ENCODE results near the genes PRPF39, FANCM and RPL10L.

DNA sequence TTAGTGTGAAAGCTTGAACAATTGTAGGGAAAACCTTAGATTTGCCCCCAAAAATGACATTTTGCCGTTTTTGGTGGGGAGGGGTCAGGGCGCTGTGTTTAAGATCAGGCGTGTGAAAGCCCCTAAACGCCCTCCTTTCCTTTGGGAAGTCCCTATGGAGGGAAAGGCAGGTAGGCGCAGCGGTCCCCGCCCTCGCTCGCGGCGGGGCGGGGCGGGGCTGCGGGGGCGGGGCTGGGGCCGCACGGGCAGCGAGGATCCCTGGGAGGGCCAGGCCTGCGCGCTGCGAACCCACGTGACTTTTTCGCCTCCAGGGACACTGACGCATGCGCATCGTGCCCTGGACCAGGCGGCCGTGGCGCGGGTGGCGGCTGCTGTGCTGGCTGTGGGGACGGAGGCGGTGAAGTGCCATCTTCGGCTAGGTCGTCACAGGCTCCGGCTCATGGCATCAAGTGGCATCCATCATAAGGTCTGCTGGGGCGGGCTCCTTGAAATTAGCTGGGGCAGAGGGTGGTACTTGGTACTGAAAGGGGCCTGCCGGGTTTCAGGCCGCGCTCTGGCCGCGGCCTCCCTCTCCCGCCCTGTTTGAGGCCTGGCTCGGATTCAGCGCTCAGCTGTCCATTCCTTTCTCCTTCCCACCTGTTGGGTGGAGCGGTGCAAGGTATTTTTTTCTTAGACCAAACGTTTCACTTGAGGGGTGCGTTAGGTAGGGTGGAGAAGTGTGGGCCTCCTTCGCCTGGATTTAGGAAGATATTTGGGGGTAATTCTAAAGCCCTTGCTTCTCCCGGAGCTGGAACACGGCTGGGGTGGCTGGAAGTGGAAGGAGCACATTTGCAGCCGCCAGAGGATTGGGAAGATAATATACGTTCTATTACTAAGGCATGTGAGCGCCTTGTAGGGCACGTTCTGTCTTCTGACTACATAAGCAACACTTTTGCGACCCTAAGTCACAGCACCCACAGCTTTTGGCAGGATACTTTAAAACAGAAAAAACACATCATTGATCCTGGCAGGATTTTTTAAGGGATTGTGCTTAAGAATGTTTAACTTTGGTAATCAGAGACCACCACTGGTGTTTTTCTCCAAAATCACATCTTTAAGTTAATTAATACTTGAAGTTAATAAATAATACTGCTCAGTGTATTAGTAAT lies at the start of gene PRPF39:
Gene PRPF39 (plus strand): TSS at position 333 of the 1,148 bp plus-strand sequence.
- PRO-cap = bidirectional peak, plus-strand start at position 338 of the sequence, minus-strand start at position 200 of the sequence
- RAMPAGE, long total RNA = start-site peak on the plus strand centred at position 356 of the sequence, 48 bp wide, 1,137 and 191 reads in 2 replicates

GRCh38 chr14:45134565-45135254 lies 429 bp upstream of the FKBP3 start:
- PRO-cap = bidirectional peak, plus-strand start at chr14:45134711, minus-strand start at chr14:45134478; unidirectional peak, minus-strand start at chr14:45134923
- RAMPAGE, long total RNA = no peak

- PRO-cap = bidirectional peak, plus-strand start at chr14:45136006, minus-strand start at chr14:45135725; bidirectional peak, plus-strand start at chr14:45136231, minus-strand start at chr14:45136187
- RAMPAGE, long total RNA = no peak
These were observed at the start of gene FANCM for GRCh38 chr14:45135455-45136506. Gene FANCM, plus strand, starts transcription at chr14:45135930.

GRCh38 chr14:45903275-45903686 lies 650.3 kb upstream of the MIS18BP1 start:
- PRO-cap = no peak
- RAMPAGE, long total RNA = no peak

GRCh38 chr14:46651562-46652054 lies at the start of gene RPL10L:
Gene RPL10L, minus strand, starts transcription at chr14:46651781.
- PRO-cap = no peak
- RAMPAGE, long total RNA = no peak

GRCh38 chr14:46734114-46734670 lies 82.6 kb upstream of the RPL10L start:
- PRO-cap = no peak
- RAMPAGE, long total RNA = no peak

GRCh38 chr14:48260253-48261217 lies 585.1 kb upstream of the MDGA2 start:
- PRO-cap = no peak
- RAMPAGE, long total RNA = no peak

DNA sequence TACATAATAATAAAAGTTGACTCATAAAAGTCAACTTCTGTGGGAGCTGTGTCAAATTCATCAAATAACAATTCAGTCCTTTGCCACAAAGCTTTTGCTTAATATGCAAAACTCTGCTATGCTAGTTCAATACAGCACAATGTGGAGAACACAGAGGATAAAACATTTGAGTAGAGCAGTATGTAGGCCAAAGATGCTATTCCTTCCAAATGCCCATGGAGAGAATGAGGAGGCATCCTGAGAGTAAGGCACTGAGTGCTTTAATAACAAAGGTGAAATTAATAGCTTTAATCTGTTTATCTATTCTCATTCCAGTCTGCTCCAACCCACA lies 685.9 kb downstream of the RPS29 start:
- PRO-cap = no peak
- RAMPAGE, long total RNA = no peak

DNA sequence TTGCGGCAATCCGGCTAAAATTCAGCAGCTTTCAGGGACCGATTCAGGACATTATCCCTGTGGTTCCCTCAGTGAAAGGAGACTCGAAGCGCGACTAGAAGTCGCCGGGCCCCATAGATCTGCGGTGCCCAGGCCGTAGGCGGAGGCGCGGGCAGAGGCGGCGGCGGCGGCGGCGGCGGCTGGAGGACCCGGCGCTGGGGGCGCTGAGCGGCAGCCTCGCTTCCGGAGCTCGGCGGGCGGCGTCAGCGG lies 181 bp upstream of the KLHDC2 start:
- PRO-cap = bidirectional peak, plus-strand start outside the sequence, minus-strand start at position 155 of the sequence
- RAMPAGE, long total RNA = no peak

DNA sequence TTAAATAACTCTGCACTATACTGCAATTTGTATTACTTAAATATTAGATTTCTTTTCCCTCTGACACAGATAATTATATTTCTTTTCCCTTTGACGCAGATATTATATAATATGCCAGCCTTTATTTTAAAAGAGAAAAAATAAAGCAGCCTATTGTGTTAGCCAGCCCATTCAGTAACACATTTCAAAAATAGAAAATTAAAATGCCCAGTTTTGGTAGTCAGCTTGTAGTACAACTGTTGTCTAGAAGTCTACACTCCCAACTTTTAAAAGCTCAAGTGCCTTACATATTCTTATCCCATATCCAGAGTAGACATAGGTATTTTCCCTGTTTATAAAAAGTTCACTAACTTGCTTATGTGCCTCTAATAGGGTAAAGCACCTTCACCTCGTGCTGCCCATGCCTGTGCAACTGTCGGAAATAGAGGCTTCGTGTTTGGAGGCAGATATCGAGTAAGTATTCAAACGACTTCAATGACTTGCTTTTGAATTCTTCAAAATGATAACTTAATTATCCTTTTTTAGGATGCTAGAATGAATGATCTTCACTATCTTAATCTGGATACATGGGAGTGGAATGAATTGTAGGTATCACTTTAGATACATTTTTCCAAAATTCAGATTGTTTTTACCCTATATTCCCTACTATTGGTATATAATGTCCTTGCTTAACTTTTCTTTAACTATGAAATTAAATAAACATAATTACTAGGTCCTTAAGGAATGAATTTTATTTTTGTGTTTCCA lies 11.4 kb downstream of the KLHDC2 start:
- PRO-cap = no peak
- RAMPAGE, long total RNA = no peak

DNA sequence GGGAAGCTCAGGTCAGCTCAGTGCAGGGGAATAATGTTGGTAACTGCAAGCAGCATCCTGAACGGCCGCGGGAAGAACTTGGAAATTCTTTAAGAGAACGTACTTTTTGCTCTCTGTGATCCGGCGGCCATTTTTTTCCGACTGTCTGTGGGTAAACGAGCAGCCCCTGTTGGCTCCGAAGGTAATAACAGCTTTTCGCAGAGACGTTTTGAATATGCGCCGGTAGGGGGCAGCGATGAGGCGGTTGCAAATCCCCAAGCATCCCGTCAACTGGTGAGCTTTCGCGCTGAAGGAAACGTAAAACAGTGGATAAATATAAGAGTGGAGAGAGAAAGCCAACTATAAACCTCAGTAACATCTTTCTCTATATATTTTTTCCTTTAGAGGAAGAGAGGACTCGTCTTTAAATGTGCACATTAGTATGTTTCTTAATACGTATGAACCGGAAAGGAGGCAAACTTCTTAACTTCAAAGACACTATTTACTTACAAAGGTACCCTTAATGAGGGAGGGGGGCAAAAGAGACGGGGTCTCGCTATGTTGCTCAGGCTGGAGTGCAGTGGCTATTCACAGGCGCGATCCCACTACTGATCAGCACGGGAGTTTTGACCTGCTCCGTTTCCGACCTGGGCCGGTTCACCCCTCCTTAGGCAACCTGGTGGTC lies 9.6 kb upstream of the NEMF start:
- PRO-cap = bidirectional peak, plus-strand start at position 206 of the sequence, minus-strand start at position 139 of the sequence
- RAMPAGE, long total RNA = no peak

GRCh38 chr14:49960471-49960952 lies 67.6 kb downstream of the ARF6 start:
- PRO-cap = no peak
- RAMPAGE, long total RNA = no peak

- PRO-cap = bidirectional peak, plus-strand start at chr14:49999400, minus-strand start at chr14:49999297
- RAMPAGE, long total RNA = no peak
These were observed 106.3 kb downstream of the ARF6 start for GRCh38 chr14:49999063-49999782.

DNA sequence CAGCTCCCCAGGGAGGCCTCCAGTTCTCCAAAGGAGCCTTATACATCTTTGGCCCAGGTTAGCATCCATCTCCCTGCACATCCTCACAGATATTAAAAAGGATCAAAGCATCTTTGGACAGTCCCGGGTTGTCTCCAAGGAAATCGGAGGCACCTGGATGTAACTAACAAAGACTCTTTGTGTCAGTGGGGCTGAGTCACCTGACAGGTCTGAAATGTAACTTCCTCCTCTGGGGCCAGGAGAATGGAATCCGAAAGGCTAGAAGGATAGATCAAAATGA lies 103.0 kb downstream of the VCPKMT start:
- PRO-cap = no peak
- RAMPAGE, long total RNA = no peak

- PRO-cap = bidirectional peak, plus-strand start at chr14:50062888, minus-strand start at chr14:50062735
- RAMPAGE, long total RNA = no peak
These were observed 53.7 kb downstream of the VCPKMT start for GRCh38 chr14:50062532-50063159.

DNA sequence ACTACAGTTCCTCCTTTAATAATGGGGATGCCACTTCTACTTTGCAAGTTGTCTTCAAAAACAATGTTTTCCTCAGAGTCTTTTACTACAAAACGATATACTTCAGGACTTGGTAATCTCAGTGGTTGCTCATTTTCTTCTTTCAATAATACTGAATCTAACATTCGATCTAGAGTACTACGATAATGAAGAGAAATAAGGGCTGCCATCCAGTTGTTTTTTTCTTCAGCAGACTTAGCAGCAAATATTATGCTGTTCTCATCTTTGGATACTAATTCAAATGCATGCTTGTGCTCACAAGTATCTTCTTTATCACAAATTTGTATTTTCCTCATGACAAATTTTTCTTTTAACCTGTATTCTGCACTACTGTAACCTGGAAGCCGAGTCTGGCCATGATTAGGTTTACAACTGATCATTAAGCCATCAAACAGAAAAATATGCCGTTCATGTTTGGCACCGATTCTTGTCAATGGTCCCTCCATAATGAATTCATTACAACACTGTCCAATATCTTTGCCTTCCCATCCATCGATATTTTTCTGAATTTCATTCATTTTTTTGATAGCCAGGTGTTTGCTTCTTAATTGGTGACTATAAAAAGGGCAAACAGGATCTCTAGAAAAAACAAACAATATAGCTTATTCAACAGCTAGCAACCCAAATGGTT lies 43.2 kb upstream of the VCPKMT start:
- PRO-cap = no peak
- RAMPAGE, long total RNA = no peak

- PRO-cap = no peak
- RAMPAGE, long total RNA = no peak
These were observed 33.7 kb downstream of the DMAC2L start for GRCh38 chr14:50345529-50346591.

- PRO-cap = no peak
- RAMPAGE, long total RNA = no peak
These were observed 1.4 kb downstream of the CDKL1 start for GRCh38 chr14:50395192-50395740.

GRCh38 chr14:50397182-50397888 lies 654 bp upstream of the CDKL1 start:
- PRO-cap = no peak
- RAMPAGE, long total RNA = no peak

GRCh38 chr14:50666783-50667114 lies 1.4 kb downstream of the SAV1 start:
- PRO-cap = no peak
- RAMPAGE, long total RNA = no peak